Metastatic Breast Carcinoma in the Ovary (tissue), 3 donors: ENCODE measurements around a stretch of chr10.

GRCh38 chr10:80144306-80145450 lies 12.1 kb downstream of the PLAC9 start:
- PRO-cap, 3 experiments = no peak in any of the 3 experiments

GRCh38 chr10:80199597-80200442 lies 5.5 kb downstream of the ANXA11 start:
- PRO-cap, 3 experiments = peak in 3 of 3 experiments; most common plus-strand start chr10:80200074 (in 1); most common minus-strand start chr10:80199949 (in 2)

DNA sequence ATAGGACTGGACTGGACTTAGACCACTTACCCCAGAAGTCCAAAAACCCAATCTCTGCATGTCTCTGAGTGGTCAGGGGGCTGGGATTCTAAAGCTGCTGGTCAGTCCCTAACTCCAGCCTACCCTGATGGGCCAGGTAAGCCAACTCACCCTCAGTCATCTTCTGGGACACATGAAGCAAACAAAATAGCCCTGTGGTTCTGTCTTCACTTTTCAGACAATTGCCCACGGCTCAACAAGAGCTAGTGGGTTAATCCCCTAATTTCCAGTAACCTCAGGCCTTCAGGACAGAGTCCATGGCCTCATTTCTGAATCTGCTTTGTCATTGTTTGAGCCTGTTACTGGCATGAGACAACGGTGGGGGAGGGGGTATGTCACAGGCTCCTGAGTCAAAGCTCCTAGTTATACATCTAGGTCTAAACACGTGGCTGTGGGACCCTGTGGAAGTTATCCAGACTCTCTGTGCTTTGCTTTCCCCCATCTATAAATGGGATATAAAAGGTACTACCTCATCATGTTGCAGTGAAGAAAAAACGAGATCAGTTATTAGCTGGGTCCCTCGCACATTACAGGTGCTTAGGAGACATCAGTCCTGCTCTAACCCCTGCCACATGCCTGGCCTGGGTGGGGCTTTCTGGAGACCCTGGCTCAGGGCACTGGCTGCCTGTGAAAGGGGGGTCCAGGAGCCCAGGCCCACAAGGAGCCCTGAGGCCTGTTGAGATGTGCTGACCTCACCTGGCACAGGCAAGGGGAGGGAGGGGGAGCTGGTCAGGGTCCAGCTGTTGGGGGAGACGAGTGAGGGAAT lies 16.6 kb downstream of the MAT1A start:
- PRO-cap, 3 experiments = no peak in any of the 3 experiments

GRCh38 chr10:80273989-80274219 lies 15.6 kb downstream of the MAT1A start:
- PRO-cap, 3 experiments = no peak in any of the 3 experiments

- PRO-cap, 3 experiments = no peak in any of the 3 experiments
Observed at GRCh38 chr10:80279986-80280835, 9.2 kb downstream of the MAT1A start.

DNA sequence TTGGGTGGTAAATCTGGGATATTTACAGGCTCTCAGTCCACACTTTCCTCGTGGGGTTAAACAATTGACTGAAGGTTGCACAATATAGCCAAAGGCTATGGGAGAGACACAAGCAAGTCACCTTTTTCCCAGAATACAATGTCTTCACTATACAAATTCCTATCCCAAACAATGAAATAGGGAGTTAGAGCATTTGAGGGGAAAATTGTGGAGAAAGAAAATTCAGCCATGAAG lies 32.7 kb upstream of the MAT1A start:
- PRO-cap, 3 experiments = no peak in any of the 3 experiments

- PRO-cap, 3 experiments = peak in 1 of 3 experiments; most common plus-strand start chr10:80464956 (in 1)
Observed at GRCh38 chr10:80464504-80465478, 10.7 kb downstream of the TSPAN14 start.

- PRO-cap, 3 experiments = no peak in any of the 3 experiments
Observed at GRCh38 chr10:80504914-80505744, 32.6 kb upstream of the SH2D4B start.

DNA sequence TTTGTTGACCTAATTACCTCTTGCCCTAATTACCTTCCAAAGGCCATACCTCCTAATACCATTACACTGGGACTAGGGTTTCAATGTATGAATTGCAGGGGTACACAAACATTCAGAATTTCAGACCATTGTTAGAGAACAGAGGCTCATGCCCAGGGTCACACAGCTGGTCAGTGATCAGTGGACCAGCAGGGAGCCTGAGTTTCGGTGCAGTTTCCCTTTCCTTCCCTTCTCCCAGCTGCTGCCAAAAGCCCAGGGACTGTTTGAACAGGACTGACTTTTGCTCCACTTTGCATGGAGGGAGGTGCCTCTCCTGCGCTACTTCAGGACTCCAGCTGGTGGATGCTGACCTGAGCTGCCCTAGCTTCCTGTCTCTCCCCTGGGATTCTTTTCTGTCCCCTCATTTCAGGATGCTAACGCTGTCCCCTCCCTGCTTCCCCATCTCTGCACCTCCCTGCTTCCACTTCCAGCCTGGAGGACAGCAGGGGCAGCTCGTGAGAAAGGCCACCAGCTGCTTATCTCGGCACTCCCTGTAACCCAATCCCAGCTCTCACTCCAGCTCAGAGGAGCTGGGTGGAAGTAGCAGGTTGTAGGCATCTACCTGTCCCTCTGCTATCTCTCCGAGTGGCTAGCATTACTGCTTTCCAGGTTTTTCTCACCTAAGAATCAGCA lies 14.5 kb downstream of the SH2D4B start:
- PRO-cap, 3 experiments = no peak in any of the 3 experiments

DNA sequence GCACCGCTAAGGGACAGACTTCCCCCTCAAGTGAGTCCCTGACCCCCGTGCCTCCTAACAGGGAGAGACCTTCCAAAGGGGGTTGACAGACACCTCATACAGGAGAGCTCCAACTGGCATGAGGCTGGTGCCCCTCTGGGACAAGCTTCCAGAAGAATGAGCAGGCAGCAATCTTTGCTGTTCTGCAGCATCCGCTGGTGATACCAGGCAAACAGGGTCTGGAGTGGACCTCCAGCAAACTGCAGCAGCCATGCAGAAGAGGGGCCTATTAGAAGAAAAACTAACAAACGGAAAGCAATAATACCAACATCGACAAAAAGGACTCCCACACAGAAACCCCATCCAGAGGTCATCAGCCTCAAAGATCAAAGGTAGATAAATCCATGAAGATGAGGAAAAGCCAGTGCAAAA lies 280.8 kb downstream of the SH2D4B start:
- PRO-cap, 3 experiments = peak in 1 of 3 experiments; most common plus-strand start position 237 of the sequence (in 1)

DNA sequence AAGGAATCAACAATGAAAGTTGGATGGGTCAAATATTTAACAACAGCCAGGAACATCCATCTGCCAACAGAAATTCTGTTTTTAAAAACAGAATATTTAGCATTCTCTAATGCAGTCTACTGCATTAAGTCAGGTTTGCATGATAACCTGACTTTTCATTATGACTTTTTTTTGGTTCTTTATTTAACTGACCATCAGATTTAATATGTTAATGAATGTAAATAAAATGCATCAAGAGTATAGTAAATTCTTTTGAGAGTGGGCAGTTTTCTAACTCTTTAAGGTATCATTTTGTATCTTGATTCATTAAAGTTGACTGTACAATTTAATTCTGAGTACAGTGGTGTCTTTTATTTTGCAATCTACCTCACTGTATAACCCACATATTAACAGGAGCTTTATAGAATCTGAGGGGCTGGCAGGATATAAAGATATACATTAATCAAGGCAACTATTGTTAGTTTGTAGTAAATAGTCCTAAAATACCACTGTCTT lies 328.8 kb downstream of the NRG3 start:
- PRO-cap, 3 experiments = no peak in any of the 3 experiments

GRCh38 chr10:82744883-82745126 lies 869.8 kb downstream of the NRG3 start:
- PRO-cap, 3 experiments = peak in 3 of 3 experiments; most common minus-strand start chr10:82745020 (in 3)

DNA sequence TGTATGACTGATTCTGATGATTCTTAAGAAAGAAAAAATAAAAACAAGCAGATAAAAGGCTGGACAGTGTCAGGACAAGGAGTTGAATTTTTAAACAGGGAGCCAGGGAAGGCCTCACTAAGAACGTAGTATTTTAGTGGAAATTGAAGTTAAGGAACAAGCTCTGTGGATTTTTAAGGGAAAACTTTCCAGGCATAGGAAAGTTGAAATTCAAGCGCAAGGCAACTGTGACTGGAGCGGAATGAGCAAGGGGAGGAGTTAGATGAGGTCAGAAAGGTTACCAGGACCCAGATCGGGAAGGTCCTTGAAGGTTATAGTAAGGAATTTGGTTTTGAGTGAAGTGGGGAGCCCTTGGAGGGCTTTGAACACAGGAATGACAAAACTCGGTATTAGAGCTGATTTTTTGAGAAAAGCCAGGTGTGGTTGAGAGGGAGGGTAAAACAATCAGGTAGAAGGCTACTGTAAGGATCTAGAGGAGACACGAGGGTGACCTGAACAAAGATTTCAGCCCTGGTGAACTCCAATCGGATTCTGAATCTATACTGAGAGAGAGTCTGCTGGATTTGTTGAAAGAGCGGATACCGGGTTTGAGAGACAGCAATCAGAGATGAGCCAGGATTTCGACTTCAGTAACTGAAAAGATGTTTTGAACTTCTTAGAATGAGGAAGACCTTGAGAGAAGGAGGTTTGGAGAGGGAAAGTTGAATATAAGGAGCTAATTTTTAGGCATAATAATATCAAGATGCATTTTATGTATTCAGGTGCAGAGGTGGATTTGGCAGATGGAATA lies 1013.9 kb downstream of the NRG3 start:
- PRO-cap, 3 experiments = no peak in any of the 3 experiments

DNA sequence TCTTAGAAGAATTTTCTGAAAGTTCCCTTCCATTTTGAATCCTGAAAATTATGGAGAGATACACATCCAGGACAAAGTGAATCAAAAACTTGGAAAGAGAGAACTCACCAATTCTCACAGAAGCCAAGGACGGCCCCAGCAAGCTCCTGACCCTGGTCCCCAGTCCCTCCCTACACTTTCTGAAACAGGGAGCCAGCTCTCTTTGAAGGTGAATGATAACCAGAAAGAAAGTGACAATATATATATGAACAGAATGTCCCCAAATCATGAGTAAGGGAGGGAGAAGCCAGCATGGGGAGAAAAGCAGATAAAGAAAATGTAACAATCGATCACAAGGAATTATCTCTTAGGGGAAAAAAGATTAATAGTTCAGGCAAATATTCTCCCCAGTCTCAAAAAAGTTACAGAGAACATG lies 575.2 kb downstream of the GRID1 start:
- PRO-cap, 3 experiments = no peak in any of the 3 experiments

GRCh38 chr10:86163306-86163892 lies 203.2 kb downstream of the GRID1 start:
- PRO-cap, 3 experiments = no peak in any of the 3 experiments

GRCh38 chr10:86644528-86644890 lies 9.8 kb upstream of the OPN4 start:
- PRO-cap, 3 experiments = no peak in any of the 3 experiments

- PRO-cap, 3 experiments = peak in 1 of 3 experiments; most common plus-strand start chr10:86649383 (in 1)
Observed at GRCh38 chr10:86648924-86649709, 5.2 kb upstream of the OPN4 start.

DNA sequence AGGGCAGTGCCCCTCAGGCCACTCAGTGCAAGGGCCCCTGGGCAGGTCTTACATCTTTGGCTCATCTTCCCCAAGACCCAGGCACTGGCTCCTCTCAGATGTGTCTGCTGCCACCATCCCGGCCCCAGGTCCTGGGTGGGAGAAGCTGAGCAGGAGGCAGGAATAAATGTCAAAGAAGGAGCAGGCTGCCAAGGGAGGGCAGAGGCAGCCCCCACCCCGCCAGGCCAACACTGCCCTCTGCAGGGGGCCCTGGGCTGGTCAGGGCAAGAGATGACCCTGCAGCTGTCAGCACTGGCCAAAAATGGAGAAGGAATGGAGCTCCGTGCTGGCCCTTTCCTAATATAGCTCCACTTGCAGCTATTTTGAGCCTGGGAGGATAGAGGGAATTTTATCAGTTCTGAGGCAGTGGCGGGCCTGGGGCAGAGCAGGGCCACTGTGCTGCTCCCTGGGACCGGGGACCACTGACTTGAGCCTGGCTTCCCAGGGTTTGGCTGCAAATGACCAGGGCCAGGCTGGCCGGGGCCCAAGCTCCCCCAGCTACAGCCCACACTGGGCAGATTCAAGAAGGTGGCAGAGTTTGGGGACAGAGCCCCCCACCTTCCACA lies 16.0 kb downstream of the LDB3 start:
- PRO-cap, 3 experiments = no peak in any of the 3 experiments

- PRO-cap, 3 experiments = no peak in any of the 3 experiments
Observed at GRCh38 chr10:86708588-86708981, 40.3 kb downstream of the LDB3 start.

- PRO-cap, 3 experiments = peak in 1 of 3 experiments; most common plus-strand start chr10:86732973 (in 1)
Observed at GRCh38 chr10:86732626-86733152, 23.7 kb upstream of the BMPR1A start.